ENCODE data around the gene GMPPB.

DNA sequence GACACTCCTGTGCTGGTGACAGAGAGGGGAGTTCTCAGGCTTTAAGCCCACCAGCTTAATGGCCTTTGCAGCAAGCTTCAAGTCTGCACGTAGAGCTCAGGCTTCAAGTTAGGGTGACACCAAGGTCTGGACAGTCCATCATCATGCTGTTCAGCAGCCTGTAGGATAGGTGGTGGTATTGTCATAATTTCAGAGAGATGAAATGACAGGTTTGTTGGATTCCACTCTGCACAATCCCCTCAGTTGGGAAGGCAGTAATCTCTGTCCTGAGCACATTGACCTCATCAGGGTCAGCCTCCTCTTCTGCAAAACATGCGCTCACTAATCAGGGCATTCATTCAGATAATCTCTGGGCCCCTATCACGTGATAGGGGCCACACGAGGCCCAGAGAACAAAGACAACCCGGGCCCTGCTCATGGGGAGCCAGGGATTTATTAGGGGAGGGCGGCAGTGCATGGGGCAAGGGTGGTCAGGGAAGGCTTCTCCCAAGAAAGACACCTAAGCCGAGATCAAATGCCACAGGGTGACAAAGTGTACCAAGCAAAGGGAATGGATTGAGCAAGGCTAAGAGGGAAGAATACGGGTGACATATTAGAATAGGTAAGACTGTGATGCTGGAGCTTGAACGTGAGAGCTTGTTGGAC, 1.1 kb downstream of the TCTA start:
- PRO-cap = no peak
- RAMPAGE, long total RNA = no peak

- PRO-cap = no peak
- RAMPAGE, long total RNA = no peak
Observed at GRCh38 chr3:49471134-49471486, 1.0 kb downstream of the DAG1 start.

DNA sequence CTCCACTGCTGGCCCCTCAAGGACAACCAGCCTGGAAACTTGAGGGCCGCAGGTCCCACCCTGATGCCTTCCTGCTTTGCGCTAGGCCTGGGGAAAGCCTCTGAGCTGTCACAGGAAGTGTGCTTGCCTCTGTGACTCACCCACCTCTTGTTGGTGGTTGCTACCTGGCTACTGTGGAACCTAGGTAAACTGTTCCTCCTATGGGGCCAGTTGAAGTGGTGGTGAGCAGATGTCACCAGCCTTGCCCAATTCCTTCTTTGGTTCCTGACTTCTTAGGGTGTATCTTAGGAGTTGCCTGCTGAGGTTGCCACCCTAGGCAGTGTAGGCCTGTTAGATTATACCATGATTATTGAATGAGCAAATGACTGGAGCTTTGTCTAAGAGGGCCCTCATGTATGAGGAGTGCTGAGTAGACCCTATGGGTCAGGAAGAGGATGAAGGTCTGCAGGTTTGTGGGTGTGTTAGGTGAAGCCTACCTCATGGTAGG, 48.9 kb downstream of the BSN start:
- PRO-cap = no peak
- RAMPAGE, long total RNA = no peak

GRCh38 chr3:49647598-49648175, 26.5 kb upstream of the APEH start:
- PRO-cap = no peak
- RAMPAGE, long total RNA = no peak

- PRO-cap = no peak
- RAMPAGE, long total RNA = no peak
Observed at GRCh38 chr3:49722365-49723188, 1.2 kb downstream of the GMPPB start.

- PRO-cap = bidirectional peak, plus-strand start at chr3:49724219, minus-strand start at chr3:49723951
- RAMPAGE, long total RNA = no peak
Observed at GRCh38 chr3:49723665-49724625, at the start of gene GMPPB. GMPPB (minus strand) TSS chr3:49723951.

GRCh38 chr3:49902959-49903689, 549 bp downstream of the MST1R start:
- PRO-cap = no peak
- RAMPAGE, long total RNA = no peak

GRCh38 chr3:50102102-50102887, 13.6 kb downstream of the RBM5 start:
- PRO-cap = no peak
- RAMPAGE, long total RNA = no peak

GRCh38 chr3:50161383-50161894, 6.3 kb downstream of the SEMA3F start:
- PRO-cap = unidirectional peak, minus-strand start at chr3:50161465
- RAMPAGE, long total RNA = no peak

DNA sequence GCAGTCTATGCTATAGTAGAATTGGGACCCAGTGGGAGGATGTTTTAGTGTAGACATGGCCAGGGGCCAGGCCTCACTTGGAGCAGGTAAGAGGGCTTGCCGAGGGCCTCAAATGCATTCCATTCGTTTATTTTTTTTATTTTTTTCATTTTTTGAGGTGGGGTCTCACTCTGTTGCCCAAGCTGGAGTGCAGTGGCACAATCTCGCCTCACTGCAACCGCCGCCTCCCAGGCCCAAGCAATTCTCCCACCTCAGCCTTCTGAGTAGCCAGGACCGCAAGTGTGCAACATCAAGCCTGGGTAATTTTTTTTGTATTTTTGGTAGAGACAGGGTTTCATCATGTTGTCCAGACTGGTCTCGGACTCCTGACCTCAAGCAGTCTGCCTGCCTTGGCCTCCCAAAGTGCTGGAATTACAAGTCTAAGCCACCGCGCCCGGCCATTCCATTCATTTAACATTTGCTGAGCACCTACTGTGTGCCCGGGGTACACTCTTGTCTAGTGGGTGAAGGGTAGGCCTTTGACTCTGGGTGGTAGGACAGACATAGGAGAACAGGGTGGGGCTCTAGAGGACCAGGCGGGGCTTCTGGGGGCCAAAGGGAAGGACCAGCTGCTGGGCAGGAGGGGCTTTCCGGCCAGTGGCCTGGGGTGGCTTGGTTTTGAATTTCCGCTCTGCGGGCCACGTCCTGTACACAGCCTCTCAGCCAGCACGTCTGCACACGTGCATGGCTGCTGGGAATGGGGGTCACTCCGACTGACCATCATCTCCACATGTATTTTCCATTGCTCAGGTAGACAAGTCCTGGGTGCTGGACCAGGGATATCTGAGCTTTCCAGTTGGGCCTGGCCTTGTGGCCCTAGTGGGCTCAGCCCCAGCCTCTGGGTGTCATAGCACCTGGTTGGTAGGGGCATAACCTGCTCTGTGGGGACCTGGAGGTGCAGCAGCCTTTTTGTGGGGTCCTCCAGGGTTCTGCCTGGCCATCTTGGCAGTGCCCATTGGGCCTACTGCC, 2.4 kb downstream of the SLC38A3 start:
- PRO-cap = no peak
- RAMPAGE, long total RNA = no peak

- PRO-cap = no peak
- RAMPAGE, long total RNA = no peak
Observed at GRCh38 chr3:50287214-50287627, 5.0 kb downstream of the IFRD2 start.

DNA sequence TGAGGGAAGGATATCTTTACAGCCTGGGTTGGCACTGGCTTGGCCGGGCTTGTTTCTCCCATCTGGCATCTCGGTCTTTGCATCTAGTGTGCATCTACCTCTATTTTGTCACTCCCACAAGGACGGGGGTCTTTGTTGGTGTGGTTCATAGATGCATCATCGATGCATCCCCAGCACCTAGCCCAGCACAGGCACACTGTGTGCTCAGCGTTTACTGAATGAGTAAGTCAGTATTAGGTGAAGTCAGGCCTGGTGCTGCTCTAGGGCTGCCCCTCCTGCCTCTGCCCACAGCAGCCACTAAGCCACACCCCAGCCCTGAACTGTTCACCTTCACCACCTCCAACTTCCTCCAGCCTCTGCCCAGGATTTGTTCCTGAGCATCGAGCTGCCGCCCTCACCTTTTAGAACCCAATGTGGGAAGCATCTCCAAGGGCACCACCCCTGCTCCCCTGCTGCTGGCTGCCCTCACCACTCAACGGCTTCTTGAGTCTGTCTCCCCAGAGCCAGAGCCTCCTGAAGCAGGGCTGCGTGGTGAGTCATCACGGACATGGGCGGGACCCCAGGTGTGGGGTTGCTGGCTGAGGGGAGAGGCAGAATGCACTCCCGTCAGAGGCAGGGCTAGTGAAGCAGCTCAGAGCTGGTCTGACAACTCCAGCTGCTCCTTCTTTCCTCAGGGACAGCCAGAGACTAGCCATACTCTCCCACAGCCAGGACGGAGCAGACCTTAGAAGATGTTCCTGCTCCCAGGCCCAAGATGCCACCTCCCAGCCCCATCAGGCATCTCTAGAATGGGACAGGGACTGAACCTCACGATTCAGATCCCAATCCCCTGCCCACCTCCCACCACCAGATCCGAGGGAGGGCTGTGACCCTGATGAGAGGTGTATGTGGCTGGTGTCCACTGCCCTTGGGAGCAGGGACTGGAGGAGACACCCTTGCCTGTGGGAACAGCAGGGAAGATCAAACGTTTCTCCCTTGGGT, 5.8 kb downstream of the HYAL2 start:
- PRO-cap = no peak
- RAMPAGE, long total RNA = start-site peak on the plus strand centred at position 633 of the sequence, 67 bp wide, 10 reads

GRCh38 chr3:50331516-50331845, 3.5 kb upstream of the TUSC2 start:
- PRO-cap = no peak
- RAMPAGE, long total RNA = no peak

GRCh38 chr3:50336914-50337916, 3.4 kb downstream of the RASSF1 start:
- PRO-cap = bidirectional peak, plus-strand start at chr3:50337636, minus-strand start at chr3:50337450
- RAMPAGE, long total RNA = start-site peak on the minus strand at chr3:50337292-50337452, 104 reads

DNA sequence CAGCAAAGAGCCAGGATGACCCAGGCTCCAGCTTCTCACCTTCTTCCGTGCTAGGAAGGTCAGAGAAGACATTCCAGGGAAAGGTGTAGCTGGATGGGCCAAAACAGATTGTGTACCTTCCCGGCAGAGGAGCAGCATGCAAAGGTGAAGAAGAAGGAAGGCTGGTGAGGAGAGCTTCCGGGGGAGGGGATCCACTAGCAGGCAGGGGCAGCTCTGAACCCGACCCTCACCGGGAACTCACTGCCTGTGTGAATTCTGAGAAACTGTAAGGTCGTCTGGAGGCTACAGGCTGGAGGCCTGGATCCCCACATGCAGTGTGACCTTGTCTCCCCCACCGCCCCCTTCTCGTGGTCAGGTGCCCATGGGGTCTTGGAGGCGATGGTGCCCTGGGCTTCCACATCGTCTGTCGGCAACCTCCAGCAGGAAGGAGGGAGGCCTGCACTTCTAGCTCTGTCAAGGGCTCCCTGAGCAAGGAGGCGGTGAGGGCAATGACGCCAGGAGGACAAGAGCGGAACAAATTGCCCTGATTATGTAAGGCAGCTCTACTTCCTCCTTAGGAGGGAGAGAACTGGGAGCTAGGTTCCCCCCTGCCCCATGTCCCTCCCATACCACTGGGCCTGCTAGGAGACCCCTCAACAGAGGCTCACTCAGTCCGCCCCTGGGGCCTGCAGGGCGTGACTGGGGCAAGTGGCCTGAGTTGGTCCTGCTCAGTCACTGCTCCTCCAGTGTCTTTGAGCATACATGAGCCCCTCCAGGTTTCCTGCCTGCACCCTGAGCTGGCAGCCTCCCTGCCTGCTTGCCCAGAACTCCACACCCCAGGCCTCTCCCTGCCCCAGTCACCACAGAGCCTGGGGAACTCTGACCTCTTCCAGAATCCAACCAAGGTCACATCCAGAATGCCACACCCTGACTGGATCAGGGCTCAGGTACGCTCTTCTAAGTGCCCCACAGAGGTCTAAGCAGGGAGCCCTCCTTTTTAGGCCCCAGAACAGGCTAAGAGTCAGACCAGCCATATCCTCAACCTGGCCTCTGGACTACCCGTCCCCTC, 56.1 kb downstream of the CACNA2D2 start:
- PRO-cap = no peak
- RAMPAGE, long total RNA = no peak

DNA sequence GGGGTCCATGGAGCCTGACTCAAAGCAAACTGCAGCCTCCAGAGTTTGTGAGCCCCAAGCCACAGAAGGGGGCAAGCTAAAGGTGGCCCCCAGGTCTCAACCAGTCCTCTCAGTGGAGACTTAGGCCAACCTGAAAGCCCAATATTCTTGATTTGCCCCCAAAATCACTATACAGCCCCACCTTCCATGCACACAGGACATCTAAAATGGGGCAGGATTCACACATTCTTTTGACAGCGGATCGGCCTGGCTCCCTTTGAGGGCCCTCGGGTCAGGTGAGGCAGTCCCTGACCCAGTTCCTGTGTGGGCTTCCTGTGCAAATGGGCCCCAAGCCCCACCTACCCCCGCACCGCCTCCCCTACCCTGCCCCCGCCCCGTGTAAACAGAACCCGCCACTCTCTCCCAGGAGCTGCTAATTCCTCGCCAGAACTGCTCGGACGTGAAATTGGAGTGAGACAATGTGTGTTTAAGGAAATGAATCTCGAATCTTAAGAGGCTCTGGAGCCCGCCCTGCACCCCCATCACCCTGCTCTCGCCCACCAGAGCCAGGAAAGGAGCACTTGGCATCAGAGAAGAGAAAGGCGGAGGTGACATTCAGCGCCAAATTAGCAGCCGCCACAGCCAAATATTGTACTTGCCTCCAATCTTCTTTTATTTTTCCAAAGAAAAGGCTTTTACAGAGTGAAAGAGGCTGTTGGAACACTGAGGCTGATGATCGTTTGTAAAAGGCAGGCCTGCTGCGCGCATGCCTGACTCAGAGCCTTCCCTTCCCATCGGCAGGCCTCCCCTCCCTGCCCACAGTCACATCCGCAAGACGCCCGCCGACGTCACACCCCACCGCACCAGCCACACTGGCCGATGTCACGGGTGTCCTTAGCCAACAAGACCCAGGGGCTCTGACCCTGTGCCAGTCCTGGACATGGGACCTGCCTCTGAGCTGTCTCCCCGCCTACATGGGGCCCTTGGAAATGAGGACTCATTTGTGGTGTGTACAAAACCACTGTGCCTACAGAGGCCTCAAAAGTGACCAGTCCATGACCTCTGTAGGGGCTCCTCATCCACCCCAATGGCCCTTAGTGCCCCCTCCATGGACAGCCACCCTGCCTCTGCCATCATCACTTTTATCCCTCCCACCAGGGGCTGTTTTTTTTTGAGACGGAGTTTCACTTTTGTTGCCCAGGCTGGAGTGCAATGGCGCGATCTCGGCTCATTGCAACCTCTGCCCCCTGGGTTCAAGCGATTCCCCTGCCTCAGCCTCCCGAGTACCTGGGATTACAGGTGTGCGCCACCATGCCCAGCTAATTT, 53.0 kb downstream of the CACNA2D2 start:
- PRO-cap = no peak
- RAMPAGE, long total RNA = no peak

- PRO-cap = no peak
- RAMPAGE, long total RNA = start-site peak on the plus strand at chr3:50587217-50587789, 10 reads
Observed at GRCh38 chr3:50587119-50587928, 18.0 kb downstream of the HEMK1 start.

- PRO-cap = no peak
- RAMPAGE, long total RNA = no peak
Observed at GRCh38 chr3:51393426-51393969, 2.4 kb downstream of the RBM15B start.

DNA sequence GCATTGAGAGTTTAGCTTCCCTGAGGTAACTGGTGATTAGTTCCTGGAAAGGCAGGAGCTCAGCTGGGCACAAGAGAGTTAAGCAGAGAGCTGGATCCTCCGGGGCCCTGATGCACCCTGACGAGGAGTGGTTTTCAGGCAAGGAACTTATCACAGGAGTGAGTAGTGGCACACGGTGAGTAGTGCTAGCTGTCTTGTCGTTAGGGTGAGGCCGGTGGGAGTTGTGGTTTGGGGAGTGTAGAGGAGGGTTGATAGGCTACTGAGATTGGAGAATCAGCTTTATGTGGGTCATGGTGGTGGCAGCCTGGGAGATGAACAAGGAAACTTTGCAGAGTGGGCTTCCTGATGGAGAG, 854 bp downstream of the RAD54L2 start:
- PRO-cap = no peak
- RAMPAGE, long total RNA = no peak

DNA sequence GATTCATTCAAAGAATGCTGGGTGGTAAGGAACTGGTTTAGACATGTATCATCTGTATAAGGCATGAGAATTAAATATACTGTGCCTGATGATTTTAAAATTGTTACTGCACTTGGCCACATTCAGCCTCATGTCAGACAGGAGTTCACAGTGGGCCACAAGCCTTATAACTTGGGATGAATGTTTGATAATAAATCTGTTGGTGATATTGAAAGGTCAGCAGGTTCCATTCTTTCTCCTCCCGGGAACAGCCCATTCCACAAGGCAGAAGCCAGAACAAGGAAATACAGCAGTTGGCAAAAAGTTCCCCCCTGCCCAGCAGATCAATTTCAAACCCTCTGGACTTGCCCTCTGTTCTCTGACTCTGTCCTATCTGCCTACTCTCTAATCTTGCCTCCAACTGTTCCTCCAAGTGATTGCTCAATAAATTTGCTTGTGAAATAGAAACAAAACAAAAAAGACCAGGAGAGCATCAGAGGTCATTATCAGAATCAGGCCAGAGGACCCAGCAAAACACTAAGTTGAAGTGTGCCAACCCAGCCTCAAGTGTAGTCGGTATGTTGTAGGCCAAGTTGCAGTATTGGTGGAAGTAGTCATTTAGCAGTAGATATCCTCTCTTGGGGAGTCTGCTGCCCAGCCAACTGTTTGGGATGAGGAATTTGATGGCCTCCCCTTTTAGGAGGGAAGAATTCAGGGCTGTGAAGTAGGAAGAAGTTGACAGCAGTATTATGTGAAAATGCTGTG, 49.6 kb upstream of the TEX264 start:
- PRO-cap = no peak
- RAMPAGE, long total RNA = no peak

Measured in vagina (tissue), 1 donor.